Bile duct (tissue), 1 donor: ENCODE results near the gene RGMA.

DNA sequence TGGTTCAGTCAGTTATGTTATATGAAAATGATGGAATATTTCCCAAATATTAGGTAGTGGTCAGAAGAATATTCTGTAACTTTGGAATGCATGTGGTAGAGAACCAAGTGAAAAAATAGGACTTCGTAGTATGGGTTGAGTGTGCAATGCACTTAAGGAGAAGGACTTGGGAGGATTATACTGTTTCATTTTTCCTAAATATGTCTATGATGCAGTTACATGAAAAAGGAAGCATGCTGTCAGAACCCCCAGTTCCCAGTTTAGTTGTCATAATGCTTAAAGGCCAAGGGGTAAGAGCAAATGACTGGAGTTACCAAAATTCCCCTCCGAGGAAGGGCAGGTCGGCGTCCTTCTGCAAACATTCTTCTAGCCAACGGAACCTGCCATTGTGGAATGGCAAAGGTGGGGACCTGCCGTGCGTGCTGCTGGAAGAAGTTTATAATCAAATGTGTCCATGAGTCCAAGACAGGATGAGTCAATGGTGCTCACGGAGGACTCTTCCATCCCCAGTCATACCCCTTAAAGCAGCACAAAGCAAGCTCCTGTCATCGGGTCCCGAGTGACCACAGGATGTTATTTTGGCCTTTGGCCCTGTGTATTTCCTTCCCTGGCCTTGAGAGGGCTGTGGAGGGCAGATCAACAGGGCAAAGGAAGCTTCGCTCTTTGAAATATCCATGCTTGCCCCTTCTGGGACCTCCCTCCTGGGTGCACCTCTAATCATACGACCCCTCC lies 93.2 kb downstream of the SLCO3A1 start:
- PRO-cap: no peak

DNA sequence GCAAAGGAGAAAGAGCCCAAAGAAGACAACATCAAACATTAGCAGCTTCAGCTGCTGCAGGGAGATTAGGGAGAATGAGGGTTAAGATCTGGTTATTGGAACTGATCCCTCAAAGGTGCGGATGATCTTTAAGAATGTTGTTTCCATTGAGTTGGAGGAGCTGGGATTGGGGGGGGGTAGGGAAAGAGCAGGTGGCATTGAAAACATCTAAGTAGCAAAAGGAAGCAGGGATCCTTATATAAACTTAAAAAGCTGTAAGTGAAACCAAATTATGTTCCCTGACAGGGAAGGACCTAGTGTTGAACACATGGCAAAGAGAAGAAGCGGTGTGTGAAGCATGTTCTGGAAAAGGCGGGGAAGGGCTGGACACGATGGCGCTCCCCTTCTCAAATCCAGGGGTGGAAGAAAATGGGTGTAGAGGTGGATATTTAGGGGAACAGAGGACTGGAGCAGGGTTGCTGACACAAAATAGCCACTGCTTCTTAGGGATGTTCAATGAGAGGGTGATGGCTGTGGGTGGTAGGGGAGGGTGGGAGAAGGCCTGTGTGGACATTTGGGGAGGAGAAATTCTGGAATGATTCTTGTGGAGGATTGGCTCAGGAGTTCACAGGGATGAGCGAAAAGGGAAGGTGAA lies 163.7 kb downstream of the SLCO3A1 start:
- PRO-cap: no peak

DNA sequence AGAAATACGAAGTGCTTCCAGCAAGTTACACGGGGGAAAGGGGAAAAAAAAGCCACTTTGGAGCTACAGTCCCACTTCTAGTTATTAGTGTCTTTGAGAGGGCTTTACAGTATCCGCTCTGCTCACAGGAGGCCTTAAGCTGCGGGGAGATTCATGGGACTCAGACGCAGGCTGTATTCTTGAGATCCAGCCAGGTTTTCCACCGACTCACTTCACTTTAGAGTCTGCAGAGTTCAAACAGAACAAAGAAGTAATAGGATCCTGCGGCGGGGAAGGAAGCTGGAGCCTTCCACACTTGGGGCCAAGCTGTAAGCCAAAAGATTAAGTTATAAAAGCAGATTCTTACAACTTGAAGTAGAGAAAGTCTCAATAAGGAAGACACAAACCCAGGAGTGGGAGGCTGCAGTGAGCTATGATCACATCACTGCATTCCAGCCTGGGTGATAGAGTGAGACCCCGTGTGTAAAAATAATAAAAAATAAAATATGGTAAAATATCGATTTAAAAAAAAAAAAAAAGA lies 60.2 kb upstream of the FAM174B start:
- PRO-cap: no peak

- PRO-cap: bidirectional peak, plus-strand start at chr15:92831685, minus-strand start at chr15:92831690; bidirectional peak, plus-strand start at chr15:92831937, minus-strand start at chr15:92831912; bidirectional peak, plus-strand start at chr15:92832090, minus-strand start at chr15:92832021
Measured at GRCh38 chr15:92831246-92832317, 68.5 kb upstream of the CHD2 start.

DNA sequence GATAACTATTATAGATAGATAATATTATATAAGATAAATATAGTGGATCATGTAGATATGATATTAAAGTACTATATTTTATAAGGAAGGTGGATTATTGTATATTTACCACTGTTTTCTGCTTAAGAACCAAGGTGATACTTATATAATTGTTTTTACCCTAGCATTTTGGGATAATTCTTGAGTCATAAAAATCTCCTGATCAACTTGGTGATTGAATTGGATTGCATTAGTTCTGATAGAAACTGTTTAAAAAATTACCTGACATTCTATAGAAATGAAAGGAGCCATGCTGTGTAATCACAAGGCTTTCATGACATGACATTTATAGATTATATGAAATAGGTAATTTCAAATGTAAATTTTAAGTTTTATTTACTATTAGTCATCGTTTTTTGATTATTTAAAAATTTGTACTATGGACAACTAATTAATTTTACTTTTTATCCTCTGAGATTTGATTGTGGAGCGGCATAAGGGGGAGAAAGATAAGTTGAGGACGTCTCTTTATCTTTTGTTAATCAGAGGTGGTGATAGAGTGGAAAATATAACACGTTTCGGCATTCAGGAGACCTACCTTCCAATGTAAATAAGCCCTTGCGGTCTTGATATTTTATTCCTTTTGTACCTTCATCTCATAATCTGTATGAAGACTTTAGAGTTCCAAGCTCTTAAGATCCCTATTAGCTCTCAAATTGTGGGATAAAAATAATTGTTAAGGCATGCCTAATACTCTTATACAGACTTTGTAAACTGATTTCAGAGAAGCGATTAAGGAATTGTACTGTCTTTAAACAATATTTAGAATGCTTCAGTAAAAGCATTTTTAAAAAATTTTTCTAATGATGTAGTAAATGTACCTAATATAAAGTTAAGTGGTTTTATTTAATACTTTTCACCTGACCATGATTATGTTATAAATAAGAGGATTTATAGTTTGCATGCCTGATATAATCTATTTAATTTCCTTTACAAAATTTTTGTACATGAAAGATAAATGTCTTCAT lies 12.1 kb upstream of the CHD2 start:
- PRO-cap: no peak

DNA sequence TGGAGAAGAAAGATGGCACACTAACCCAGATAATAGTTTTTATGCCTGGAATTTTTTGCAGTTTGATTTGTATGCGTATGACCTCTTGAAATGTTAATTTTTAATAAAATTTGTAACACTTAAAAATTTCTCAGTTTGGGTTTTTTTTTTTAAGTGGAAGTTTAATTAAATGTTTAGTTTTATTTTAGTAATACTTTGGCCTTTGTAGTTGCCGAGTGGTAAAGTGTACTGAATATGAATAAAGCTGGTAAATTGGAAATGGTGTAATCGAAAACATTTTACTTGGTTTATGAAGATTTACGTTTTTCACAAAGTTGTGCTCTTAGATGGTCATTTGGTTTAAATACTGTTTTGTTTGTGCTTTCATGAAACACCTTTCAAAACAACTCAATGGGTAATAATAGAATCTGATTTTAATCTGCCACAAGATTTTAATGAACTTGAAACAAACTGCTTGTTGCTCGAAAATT lies 2.1 kb upstream of the CHD2 start:
- PRO-cap: no peak

DNA sequence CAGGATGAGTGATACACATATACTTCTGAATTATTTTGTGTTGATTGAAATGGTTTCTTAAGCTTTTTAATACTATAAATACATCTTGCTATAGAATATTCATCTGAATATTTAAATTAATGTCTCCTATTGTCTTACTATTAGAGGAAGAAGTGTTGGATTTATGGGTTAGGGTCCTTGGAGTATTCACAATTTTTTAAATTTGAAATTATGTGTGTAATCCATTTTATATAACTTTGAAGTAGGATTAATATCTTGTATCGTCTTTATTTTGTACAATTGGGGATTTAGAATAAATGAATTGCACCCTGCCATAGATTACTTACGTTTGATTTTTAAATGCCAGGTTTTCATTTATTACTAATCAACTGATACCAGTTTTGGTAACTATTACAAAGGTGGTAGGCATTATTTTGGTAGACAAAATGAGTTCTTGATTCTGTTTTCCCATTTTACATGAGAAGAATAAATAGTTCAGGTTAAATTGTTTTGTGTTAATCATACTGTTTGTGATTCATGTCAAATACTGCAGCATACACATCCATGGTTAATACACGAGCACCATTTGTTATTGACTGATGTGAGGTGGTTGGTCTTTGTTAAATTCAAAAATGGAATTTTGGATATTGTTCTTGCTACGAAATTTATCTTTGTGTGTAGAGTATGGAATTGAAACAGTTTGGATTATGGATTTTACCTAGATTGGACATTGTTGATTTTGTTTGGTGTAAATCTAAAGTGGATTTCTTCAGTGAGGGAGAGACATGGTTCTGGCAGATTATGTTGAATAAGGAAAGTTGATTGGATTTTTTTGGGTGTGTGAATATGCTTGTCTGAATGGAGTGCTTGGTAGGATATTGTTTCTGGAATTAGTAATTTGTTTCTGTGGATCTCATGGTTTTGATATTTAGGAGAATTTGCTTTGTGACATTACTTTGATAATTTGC lies 1.4 kb upstream of the CHD2 start:
- PRO-cap: no peak

GRCh38 chr15:92906468-92907721 lies 6.8 kb downstream of the CHD2 start:
- PRO-cap: no peak

- PRO-cap: no peak
Measured at GRCh38 chr15:92918754-92919028, 18.6 kb downstream of the CHD2 start.

DNA sequence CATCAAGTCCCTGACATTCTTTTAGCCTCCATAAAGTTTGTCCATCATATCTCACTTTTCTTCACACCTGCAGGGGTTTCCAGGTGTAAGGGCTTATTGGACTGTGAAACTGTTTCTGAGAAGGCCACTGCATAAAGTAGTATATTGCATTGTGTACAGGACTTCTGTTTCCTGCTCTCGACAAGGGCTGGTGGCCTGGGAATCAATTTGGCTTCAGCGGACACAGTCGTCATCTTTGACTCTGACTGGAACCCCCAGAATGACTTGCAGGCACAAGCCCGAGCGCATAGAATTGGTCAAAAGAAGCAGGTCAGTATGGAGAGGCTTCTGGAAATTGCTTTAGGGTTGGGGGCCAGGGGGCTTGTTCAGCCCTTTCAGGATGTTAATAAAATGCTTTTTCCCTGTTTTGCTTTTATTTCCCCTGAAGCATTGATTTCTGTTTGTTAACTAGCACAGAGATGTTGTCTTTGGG lies 78.0 kb downstream of the CHD2 start:
- PRO-cap: no peak

DNA sequence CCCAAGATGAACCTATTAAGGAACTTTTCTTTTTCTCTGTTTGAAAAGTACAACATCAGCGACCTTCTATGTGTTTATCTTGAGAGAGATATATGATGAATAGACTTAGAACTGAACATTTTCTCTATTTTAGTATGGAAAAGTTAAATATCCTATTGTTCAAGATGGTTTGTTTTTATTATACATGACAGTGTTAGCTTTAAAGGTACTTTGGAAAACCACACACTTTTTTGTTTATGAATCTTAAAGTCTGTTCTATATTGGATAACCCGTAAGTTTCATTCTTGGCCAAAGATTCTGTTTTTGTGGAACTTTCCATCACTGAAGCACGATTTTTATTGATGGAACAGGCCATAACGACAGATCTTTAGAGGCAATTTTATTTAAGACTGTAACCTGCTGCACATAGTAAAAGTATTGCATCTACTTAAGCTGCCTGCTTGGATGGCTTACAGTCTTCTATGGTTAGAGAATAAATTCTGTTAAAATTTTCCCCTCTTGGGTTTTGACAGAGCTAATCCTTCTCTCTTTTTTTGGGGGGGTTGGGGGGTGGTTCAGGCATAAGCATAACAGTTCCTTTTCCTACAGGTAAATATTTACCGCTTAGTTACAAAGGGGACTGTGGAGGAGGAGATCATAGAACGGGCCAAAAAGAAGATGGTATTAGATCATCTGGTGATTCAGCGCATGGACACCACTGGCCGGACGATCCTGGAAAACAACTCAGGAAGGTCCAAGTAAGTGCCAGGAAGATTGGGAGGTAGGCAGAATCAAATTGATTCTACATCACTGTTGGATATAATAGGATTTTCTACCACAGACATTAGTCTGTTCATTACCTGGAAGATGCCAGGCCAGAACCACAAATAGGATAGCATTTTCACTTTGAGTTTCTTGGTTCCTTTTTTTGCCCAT lies 78.7 kb downstream of the CHD2 start:
- PRO-cap: no peak

DNA sequence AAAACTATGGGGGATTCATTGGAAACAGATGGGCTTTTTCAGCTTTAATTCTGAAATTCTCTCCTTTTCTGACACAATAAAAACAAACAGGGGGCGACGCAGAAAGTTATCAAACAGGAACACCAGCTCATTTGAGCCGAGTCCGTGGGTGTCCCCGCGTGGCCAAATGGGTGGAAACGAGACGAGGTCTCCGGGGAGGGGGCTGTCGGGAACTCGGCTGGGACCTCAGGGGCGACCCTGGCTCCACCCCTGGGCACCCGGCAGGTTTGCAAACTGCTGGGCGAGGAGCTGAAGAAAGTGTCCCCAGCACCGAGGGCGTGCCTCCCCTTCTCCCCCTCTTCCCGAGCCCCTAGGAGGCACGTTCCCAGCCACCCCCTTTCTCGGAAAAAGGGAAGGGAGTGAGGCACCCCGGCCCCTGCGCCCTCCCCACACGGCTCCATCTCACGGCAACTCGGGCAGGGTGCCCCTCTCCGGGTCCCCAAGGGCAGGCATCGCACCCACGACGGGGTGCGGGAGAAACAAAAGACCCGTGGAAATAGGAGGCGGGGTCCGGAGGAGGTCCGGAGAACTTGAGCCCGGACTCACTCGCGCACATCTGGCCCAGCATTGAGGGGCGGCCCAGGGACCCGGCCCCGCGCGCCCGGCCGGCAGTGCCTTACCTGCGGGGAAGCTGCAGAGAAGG lies 16.6 kb downstream of the RGMA start:
- PRO-cap: unidirectional peak, plus-strand start at position 76 of the sequence

DNA sequence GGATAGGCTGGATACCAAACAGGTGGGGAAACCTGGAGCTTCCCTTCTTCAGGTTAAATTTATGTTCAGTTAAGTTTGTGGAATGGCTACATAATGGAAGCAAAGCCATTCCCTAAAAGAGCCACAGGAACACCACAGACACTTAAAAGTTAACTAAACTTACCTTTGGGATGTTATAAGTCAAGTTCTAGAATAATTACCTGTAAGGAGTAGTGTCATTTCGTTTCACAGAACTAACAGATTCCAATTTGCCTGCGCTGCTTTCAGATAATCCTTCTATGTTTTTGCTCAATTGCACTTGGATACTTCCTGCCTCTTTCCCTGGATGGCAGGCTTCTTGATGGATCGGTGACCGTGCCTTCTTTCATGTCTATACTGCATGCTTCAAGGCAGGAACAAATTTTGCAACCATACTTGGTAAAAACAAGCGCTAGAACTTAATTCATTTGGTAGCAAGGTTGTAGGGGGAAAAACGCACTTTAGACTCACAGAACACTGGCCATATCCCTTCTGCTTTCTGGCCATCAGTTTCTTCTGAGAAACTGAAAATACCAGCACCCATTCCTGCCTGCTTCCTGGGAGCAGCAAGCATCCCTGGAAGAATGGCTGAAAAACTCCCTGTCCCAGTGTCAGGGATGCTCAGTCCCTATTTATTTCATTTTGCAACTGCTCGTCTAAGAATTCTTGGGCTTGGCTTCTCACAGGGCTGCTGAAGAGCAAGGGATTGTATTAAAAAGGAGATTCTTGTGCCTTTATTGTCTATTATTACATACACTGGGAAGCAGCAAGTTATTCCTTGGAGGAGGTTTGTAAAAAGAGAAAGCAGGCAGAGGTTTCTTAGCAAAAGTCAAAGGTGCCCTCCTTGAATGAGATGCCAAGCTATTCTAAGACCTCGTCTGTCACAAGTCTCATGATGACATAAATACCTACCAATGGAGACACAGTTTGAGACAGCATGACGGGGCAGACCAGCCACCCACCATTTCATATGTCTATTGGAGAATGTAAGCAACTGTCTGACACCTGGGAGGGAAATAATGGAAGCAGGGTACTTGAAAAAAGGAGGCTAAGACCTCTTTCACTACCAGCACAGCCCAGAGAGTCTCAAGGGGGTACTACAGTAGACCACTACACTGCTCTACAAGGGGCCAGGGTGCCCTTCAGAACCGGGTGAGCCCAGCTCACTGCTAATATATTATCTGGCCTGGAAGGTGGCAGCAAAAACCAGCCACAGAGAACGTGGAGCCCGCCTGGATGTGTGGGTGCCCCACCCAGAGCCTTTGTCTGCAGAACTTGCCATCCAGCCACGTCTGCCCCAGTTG lies 2.5 kb downstream of the RGMA start:
- PRO-cap: no peak

- PRO-cap: bidirectional peak, plus-strand start at chr15:93089428, minus-strand start at chr15:93089200
Measured at GRCh38 chr15:93088732-93089597, at the start of gene RGMA. Gene RGMA (minus strand): TSS chr15:93089211.

GRCh38 chr15:93235787-93236804 lies 147.1 kb upstream of the RGMA start:
- PRO-cap: unidirectional peak, minus-strand start at chr15:93236313

DNA sequence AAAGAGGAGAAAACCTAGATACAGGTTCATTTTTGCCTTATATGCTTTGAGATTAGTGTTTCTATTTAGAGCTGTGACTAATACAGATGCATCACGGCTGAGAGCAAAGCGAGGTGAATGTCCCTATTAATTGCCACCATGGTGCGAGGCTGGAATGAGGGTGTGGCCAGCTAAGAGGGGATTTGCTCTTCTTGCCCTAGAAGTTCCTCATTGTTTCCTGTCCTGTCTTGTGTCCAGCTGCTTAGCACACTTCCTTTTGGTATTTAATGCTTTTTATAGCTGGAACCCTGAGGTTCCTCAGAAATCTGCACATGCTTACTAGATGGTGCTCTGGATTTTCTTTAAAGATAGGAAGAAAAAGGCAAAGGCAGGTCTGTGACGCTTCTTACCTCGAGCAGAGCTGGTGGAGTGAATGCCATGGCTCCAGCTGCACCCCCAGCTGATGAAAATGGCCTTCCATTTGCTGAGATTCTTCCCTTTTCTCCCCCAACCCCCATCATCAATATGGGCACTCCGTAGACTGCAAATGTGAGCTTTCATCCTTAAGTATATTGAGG lies 339.3 kb upstream of the RGMA start:
- PRO-cap: no peak

- PRO-cap: no peak
Measured at GRCh38 chr15:93861974-93862294, 369.4 kb upstream of the MCTP2 start.

DNA sequence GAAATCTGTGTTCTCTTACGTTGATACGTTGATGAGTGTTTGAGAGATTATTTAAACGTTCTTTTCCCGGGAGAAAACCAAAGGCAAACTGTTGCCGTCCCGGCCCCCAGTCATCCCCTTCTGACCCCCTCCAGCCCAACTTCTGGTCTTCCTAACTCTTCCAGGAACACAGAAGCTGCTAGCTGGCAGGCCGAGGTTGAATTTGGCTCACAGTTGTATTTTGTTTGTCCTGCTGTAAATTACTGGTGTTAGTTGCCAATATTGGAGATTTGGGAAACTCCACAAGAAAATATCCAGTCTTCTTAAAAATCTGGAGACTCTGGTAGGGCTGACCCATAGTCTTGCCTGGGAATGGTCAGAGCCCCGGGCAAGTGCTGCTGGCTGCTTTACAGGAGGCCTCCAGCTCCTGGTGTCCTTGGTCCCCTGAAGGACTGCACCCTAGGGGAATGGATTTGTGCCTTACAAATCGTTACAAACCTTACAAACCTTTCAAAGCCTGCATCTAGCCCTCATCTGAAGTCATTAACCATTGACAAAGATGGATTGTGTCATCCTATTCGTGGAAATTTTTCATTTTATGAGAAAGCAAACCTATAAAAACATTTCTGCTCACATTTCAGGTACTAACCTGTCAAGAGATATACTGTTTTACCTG lies 112.0 kb upstream of the MCTP2 start:
- PRO-cap: no peak

- PRO-cap: unidirectional peak, plus-strand start at chr15:94585145
Measured at GRCh38 chr15:94584736-94585556, 353.6 kb downstream of the MCTP2 start.

- PRO-cap: no peak
Measured at GRCh38 chr15:94856103-94857029, 625.0 kb downstream of the MCTP2 start.